ENCODE measurements around the genes ZNF133 and SMIM26.

DNA sequence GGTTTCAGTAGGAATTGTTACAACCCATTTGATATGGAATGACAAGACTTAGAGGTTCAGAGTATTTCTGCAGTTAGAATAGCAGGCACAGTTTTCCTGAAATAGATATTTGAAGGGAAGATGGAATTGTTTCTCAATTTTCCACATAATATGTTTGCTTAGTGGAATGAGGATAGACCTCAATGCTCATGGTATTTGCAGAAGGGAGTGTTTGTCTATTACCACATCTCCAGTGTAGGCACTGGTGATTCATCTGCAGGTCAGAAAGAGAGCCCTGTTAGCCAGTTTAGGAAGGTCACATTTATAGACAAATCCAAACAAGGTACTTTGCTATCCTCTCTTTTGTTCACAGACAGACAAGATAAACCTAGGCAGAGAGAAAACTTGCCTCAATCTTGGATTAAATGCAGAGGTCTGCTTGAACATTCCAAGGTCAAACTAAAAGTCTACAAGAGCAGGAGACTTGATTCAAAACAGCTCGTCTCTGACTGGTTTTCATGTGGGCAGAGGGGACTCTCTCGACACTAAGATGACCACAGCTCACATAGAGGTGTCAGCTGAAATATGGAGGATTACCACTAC, 22.8 kb downstream of the ISM1 start:
- RRBS, result no CpG with 5 or more reads among the region's 2 CpGs

DNA sequence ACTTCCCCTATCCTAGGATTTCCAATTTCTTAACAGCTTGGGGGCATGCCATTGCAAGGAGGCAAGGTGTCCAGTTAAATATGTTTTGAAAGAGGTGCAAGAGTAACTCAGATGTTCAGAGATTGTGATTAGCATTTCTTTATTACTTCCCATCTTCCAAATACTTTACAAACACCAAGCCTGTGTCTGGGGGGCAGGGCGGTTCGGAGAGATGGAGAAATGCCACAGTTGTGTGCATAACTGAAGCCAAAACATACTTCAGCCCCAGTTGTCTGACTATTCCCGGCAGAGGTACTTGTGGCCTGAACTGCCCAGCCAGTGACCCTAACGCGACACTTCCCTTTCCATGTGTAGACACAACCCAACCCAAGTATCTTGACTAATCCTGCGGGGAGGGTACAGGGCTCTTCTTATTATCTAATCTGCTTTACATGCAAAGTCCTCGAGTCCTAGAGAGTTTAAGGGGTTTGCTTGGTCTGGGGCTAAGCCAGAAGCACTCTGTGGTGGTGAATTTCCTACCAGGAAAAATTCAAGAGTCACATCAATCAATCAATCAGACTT, 46.1 kb downstream of the ISM1 start:
- RRBS, result no CpG with 5 or more reads among the region's 7 CpGs

- RRBS, result no CpG with 5 or more reads among the region's 7 CpGs
These were observed 708.3 kb upstream of the FLRT3 start for GRCh38 chr20:15045642-15046208.

DNA sequence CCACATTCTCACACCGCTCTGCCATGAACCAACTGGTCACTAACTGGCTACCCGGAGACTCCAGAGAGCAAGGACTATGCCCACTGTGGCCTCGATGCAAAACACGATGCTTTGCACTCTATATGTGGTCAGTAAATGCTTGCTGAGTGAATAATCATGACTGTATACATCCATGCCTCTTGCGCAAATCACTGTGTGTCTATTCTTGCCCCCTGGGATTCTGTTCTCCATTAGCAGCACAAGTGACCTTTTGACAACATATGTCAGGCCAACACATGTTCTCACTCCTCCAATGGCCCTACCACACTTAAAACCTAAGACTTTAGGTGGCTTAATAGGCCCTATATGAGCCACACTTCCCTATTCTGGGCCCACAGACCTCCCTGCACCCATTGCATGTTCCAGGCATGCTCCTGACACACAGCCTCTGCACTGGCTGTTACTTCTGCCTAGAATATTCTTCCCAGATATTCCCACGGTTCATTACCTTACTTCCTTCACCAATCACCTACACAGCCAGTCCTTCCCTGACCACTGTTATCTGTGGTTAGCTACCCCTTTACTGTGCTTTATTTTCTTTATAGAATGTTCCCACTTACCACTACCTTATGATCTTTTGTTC, 16.8 kb downstream of the KIF16B start:
- RRBS, result no CpG with 5 or more reads among the region's 6 CpGs

DNA sequence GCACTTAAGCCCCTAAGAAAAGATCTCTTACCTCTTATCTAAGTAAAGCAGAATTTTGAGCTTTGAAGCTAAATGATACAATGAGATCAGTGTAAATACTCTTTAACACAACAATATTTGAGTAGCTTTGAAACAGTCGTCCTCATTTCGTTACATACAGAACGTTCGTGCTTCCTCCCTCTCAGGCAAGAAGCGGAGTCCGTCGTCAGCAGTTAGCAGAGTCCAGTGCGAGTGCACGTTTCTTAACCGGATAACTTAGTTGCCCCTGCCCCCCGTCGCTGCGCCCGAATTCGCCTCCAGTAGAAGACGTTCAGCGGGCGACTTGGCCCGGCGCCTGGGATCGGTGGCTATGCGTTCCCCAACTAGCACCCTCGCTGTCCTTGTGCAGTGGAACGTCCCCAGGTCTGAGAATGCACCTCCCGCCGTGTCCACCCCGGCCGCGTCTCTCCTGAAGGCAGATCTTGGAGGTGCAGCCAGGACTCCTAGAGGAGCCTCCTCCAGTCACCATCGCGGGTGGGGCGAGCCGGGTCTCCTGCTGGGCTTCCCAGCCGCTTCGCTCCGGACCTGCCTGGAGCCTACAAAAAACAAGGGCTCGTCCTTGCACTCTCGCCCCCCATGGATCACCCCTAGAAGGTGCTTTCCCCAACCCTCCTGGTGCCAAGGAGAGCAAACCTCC, 955 bp upstream of the PCSK2 start:
- RRBS, result 1% methylated on average over 15 of the region's 38 CpGs

DNA sequence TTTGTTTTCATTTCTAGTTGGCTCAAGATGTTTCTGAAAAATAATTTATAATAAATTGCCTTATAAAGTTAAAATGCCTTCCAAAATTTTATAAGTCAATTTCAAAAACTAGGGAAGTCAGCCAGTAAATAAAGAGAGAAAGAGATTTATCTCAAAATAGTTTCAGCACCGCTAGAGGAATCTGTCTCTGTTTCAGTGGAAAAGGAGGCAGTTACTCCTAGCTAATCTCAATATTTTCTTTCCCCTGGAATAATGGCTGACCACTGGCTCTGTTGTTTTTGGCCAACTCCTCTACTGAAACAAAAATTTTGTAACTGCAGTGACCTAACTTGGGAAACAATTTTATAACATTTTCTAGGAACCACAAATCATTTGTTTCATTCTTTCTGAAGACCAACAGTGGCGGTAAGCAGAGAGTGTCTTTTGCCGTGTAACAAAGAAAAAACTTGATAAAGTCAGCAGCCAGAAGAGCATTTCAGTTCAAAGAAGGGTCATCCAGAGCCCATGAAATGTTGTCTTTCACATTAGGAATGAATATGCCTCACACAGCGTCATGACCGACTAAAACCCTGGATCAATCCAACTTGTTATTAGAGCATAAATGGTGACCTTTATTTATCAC, 11.8 kb upstream of the BFSP1 start:
- RRBS, result no CpG with 5 or more reads among the region's 5 CpGs

GRCh38 chr20:17565136-17565563, 4.7 kb upstream of the DSTN start:
- RRBS, result no CpG with 5 or more reads among the region's 1 CpG

GRCh38 chr20:17615781-17616369, 46.0 kb downstream of the DSTN start:
- RRBS, result no CpG with 5 or more reads among the region's 17 CpGs

DNA sequence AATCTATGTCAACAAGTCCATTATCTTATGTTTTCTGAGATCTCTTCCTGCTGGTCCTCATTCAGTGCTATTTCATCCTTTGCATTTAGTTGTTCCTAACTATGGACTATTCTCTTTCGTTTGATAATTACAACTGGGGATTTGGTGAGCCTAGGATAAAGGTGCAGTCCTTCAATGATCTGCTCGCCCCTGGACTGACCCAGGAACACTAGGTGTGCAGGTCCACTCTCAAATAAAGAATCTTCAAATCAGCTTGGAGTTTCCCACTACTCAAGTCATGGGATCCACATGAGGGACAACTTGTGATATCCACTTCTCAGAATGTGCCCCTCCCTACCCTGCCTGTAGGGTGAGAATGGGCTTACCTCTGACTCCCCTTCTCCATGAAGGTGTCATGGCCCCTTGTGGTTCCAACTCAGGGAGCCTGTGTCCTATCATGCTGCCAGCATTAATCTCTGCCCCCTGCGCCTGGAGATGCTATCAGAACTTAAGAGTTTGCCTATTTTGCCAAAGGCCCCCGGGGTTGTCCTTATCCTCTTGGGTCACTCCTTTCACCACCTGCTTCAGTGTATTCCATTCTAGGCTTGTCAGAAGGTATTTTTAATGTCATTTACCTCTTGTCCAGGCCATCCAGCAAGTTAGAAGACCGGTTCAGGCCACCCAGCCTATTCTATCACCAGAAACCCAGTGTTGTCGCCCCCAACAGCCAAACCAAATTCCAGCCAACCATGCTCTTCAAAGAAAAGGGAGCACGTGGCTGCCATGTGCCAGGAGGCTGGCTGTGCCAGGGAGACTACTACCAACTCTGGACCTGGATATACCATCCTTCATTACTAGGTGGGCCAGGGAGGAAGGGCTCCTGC, 10.6 kb downstream of the RRBP1 start:
- RRBS, result no CpG with 5 or more reads among the region's 7 CpGs

GRCh38 chr20:17836134-17836932, 132.3 kb downstream of the SNX5 start:
- RRBS, result no CpG with 5 or more reads among the region's 20 CpGs

DNA sequence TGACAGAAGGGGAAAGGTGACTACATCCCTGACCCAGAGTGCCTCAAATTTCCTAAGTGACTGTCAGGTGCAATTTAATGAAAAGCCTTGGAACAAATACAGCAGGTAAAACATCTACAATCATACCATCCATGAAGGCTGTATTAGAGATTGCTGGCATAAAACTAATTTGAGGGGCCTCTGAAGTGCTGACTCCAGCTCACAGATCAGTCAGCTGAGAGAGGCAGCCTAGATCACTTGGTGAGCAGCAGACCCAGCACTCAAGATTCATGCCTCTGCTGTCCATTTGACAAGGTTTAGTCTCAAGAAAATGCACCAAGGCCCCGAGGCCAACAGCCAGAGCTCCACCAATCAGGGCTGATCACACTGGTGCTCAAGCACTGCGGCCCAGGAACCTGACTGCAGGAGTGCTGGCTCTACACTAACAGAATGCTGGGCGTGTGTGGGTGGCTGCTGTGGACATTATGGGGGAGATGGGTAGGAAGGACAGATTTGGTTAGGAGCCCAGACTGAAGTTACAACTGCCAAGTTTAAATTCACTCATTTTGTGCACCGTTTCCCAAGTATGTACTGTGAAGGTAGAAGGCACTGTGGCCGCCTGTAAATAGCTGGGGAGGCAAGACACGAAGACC, 28.3 kb downstream of the SNX5 start:
- RRBS, result no CpG with 5 or more reads among the region's 6 CpGs

DNA sequence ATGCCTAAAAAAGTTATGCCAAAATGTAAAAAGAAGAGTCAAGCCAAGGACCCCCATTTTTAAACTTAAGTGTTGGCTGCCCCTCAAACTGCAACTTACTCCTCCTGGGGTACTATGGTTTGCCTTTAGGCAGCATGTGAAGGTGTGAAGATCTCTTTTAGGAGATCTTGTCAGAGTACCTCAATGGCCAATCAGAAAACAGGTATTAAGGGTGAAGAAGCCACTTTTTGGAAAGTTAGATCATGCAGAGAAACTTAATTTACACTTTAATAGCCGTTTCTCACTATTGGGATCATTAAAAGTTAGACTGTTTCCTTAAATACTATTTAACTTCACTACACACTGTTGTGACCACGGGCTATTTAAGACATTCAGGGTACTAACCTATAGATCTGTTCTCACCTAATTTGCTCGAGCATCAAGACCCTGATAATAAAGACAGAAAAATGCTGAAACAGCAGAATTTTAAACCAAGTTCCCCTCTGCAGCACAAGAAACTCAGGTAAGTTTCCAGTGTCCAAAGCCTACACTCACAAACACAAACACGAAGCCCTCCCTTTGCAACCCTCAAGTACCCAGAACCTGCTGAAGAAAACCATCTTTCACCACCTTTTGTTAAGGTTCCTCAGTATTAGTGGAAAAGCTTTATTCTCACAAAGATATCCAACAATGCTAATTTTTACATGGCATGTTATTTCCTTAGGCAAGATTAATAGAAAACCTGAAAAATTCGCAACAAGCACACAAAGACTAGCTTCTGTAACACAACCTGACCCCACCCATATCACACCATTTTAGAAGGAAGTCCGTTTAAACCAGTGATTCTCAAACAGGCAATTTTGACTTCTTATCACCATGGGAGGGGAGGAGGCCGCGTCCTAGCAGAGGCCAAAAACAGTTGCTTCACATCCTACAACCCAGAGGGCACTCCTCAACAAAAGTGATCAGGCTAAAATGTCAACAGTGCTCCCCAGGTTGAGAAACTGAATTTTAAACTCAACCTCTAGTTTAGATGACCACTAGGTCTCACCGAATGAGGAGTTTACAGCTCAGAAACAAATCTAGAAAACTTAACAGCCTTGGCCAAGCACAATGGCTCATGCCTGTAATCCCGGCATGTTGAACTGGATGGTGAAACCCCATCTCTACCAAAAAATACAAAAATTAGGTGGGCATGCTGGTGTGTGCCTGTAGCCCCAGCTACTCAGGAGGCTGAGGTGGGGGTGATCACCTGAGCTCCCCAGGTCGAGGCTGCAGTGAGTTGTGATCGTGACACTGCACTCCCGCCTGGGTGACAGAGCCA, 3.8 kb downstream of the SNX5 start:
- RRBS, result no CpG with 5 or more reads among the region's 13 CpGs

- RRBS, result no CpG with 5 or more reads among the region's 9 CpGs
These were observed 1.6 kb downstream of the SNX5 start for GRCh38 chr20:17966762-17967539.

DNA sequence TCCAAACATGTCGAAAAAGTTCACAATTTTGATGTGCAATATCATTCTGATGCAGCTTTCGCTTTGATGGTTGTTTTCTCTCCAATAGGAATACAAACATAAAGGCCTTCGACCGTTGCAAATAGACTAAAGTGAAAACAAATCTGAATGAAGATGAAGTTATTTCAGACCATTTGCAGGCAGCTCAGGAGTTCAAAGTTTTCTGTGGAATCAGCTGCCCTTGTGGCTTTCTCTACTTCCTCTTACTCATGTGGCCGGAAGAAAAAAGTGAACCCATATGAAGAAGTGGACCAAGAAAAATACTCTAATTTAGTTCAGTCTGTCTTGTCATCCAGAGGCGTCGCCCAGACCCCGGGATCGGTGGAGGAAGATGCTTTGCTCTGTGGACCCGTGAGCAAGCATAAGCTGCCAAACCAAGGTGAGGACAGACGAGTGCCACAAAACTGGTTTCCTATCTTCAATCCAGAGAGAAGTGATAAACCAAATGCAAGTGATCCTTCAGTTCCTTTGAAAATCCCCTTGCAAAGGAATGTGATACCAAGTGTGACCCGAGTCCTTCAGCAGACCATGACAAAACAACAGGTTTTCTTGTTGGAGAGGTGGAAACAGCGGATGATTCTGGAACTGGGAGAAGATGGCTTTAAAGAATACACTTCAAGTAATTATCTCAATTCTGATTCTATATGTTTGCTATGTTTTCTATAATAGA, 1.0 kb downstream of the MGME1 start:
- RRBS, result 4% methylated on average over 4 of the region's 13 CpGs

GRCh38 chr20:18288010-18288663, at the start of gene ZNF133:
Gene ZNF133, plus strand, starts transcription at chr20:18288527.
- RRBS, result 3% methylated on average over 10 of the region's 50 CpGs

DNA sequence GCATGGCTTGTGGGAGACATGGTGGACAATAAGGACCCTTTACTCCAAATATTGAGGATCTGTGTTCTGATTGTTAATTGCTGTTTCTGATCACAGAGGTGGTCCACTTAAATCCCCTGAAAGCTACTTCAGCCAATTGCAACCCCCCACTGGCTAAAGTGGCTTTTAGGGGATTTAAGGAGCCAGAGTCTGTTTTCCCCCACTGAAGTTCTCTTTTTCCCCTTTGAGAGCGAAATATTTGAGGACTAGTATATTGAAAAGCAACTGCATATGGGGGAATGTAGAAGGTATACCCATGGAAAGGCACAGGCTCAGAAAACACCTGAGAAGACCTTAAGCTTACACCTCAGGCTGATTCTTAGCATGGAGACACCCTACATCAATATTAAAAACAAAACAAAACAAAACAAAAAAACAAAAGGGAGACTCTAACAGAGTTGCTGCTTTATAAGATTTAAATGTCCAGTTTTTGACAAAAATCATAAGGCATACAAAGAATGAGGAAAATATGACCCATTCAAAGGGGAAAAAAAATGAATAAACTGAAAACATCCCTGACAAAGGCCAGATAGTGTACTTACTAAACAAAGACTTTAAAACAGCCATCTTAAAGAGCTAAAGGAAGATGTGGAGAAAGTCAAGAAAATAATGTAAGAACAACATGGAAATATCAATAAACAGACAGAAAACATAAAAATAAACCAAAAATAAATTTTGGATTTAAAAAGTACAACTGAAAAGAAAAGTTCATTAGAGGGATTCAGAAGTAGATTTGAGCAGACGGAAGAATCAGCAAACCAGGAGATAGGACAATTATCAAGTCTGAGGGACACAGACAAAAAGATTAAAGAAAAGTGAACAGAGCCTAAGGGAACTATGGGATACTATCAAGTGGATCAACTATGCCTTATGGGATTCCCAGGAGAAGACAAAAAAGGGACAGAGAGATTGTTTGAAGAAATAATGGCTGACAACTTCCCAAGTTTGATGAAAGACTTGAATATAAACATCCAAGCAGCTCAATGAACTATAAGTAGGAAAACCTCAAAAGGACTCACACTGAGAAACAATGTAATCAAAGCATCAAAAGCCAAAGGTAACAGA, 10.6 kb downstream of the ZNF133 start:
- RRBS, result no CpG with 5 or more reads among the region's 2 CpGs

GRCh38 chr20:18504394-18504885, 3.3 kb upstream of the SEC23B start:
- RRBS, result 34% methylated on average over 6 of the region's 25 CpGs

- RRBS, result 1% methylated on average over 17 of the region's 54 CpGs
These were observed at the start of gene SMIM26 for GRCh38 chr20:18566798-18567865. Gene SMIM26, plus strand, starts transcription at chr20:18567432.

DNA sequence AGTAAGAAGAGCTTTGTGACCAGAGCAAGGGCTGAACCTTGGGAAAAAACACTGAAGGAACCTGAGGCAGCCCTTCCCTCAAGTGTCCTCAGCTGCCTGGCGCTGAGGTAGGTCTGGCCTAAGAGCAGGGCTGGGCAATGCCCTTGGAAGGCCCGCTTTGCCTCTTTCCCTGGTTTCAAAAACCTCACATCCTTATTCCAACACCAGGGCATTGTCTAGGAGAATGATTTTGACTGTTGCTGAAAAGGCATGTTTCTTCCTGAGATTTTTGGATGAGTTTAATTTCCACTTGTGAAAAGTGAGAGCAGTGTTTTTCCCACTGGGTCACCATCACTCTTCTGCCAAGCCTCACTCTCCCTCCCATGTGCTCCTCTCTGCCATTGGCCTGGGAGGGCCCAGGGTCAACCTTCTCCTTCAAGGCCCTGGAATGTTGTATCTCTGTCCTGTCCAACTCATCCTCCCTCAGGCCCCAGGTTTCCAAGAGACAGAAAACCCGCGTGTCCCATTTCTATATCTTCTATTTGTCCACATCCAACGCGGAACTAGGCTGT, 173.1 kb downstream of the SCP2D1 start:
- RRBS, result no CpG with 5 or more reads among the region's 6 CpGs